Bronchial epithelial cell (primary cell): Measurements from ENCODE around the gene DDX60.

DNA sequence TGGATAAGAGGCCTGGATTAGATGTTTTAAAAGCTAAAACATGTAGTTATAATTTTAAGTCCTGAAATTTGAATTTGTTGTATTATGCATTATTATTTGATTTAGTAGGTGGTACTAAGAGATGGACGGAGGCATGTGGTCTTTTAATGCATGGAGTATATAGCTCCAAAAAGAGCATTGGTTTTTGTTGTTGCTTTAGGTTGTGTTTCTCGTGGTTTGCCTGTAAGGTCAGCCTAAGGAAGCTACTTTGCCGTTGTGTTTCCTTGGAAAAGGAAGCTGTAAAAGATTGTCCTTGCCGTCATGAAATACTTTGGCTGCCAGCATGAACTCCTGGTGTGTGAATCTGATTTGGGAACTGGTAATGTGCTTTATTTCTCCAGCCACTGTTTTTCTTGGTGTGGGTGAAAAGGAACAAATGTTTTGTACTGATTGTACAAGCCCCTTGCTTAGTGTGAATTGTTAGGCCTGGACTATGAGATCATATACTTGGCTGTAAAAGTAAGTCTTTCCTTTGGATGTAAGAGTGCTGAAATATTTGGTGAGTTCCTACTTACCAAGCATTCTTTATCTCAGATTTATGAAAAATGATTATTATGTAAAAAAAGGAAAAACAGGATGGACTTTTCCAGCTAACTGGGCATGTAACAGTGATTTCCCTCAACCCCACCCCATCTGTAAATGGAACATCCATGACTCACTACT lies 6.2 kb downstream of the FNIP2 start:
- RRBS, 2 experiments = no CpG with 5 or more reads among the region's 4 CpGs

DNA sequence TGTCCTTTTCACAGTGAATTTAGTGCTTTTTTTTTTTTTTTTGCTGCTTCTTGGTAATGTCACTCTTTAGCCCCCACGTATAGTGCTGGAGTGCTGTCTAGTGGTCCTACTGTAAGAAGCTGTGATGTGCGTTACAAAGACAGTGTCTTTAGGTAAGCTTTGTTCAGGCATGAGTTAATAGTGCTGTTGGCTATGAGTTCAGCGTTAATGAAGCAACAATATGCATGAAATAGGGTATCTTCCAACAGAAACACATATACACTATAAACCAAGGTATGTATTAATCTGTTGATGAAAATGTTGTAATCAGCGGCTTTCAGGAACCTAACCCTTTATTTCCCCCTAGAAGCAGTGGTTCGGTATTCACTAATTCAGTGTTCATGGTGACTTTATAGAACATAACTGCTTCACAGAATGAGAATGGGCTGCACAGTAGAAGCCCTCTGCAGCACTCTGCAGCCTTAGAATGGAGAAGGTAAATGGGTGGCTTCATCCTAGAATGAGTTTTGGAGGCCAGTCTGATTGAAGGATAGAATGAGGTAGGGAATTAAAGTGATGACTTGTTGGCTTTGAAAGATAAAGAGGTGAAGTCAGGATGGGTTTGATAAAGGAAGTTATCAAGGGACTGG lies 23.6 kb downstream of the FNIP2 start:
- RRBS, 2 experiments = no CpG with 5 or more reads among the region's 5 CpGs

- RRBS, 2 experiments = no CpG with 5 or more reads among the region's 1 CpG
Measured at GRCh38 chr4:158820163-158820981, 51.5 kb downstream of the FNIP2 start.

GRCh38 chr4:158830525-158831551 lies 62.0 kb downstream of the FNIP2 start:
- RRBS, 2 experiments = no CpG with 5 or more reads among the region's 13 CpGs

DNA sequence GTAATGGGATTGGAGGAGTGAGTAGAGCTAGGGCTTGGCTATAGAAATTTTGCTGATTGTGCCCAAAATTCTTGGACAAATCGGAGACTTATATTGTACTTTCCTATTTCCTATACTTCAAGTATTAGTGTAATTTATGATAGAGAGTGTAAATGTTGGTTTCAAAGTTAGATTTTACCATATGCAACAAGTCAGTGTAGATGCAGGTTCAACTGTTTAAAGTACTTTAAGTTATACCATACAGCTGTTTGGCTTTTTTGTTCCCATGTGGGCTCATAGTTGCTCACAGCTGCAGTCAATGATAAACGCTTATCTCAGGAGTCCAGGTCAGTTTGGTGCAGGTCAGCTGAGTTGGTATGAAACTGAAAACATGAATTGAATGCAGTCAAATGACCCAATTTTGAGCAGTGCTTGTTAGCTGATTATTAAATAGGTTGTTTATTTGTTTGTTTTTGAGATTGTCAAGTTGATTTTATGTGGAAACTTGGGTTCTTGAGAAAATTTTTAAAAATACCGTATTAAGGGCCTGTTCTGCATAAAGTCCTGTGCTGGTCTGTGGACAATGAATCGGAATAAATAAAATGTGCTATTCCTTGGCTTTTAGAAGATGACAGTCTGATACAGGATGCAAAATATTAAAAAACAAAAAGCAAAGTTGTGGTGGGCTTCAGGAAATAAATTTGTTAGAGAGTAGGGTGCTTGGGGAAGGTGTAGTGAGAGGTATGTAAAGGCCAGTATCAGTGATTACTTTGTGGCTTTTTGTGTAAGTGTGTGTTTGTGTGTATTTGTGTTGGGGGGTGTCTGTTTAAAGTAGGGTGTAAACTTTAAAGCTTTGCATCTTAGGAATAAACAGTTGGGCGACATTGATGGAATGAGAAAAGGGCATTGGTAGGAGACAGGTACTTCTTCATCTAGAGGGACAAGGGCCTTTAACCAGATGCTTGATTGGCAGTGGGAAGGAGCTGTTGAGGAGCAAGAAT lies 48.4 kb downstream of the RAPGEF2 start:
- RRBS, 2 experiments = no CpG with 5 or more reads among the region's 5 CpGs

DNA sequence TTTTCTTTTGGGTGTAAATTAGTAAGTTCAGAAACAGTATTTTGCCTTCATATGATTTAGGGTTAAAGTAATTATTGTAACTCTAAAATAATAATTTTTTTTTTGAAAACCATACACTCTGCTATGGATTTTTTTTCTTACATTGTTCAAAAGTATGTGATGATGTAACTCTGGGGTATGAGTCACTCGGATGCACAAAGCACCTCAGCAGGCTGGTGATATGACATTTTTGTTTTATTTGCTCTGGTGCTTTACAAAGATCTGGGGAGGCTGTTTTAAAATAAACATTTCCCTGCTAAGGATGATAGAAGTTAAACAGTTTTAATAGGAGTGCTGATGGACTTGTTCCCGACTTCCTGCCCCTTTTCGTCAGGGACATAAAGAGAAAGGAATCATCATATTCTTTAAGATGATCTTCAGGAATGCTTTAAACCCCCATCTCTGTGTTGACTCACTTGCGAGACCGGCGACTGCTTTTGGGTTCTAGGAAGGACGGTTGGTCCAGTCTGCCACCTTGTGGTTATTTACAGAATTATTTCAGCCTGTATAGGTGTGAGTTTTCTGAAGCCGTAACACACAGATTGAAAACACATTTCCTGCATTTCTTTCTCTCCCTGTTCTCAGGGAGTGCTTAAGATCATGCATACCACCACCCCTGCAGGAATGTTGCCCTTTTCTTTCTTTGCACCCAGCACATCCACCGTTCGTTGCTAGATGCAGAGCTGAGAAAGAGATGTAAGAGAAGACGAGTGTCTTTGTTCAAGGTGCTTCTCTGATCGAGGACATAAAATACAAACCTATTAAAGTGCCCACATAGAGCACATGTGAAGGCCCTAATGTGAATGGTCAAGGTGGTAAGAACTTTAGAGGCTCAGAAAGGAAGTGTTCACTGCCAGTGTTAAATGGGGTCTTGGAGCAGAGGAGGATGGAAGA lies 72.6 kb downstream of the RAPGEF2 start:
- RRBS, 2 experiments = no CpG with 5 or more reads among the region's 12 CpGs

DNA sequence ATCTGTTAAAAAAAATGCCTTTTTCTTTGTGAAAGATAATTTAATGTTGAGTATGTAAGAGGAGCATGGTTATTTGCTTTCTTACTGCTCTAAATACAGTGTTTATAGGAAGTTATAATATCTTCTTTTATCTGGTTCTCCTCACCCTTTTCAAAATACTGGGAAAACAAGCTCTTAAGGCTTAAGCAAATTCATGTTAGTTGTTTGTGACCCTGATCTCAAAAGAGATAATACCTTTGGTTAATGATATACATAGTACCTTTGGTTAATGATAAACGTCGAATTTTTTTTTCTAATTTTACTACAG lies 180.0 kb downstream of the RAPGEF2 start:
- RRBS, 2 experiments = no CpG with 5 or more reads among the region's 2 CpGs

DNA sequence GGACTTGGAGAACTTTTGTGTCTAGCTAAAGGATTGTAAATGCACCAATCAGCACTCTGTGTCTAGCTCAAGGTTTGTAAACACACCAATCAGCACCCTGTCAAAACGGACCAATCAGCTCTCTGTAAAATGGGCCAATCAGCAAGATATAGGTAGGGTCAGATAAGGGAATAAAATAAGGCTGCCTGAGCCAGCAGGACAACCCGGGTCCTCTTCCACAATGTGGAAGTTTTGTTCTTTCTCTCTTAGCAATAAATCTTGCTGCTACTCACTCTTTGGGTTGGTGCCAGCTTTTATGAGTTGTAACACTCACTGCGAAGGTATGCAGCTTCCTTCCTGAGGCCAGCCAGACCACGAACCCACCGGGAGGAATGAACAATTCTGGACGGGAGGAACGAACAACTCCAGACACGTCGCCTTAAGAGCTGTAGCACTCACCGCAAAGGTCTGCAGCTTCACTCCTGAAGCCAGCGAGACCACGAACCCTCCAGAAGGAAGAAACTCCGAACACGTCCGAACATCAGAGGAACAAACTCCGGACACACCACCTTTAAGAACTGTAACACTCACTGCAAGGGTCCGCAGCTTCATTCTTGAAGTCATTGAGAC lies 287.8 kb downstream of the RAPGEF2 start:
- RRBS, 2 experiments = no CpG with 5 or more reads among the region's 17 CpGs

GRCh38 chr4:160365238-160365446 lies 1262.3 kb downstream of the RAPGEF2 start:
- RRBS, 2 experiments = no CpG with 5 or more reads among the region's 4 CpGs

DNA sequence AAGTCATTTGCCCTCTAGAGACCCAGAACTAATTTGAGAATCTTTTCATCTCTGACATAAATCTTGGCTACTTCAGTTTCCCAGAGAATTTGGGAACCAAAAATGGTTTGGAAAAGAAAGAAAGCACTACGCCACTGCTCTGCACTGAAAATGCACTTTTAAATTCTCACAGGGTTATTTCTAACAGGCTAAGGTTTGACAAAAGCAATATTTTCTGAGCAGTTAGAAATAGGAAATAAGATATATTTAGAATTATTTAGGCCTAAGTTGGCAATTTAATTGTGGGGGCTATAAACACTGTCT lies 140.9 kb downstream of the NAF1 start:
- RRBS, 2 experiments = no CpG with 5 or more reads among the region's 1 CpG

DNA sequence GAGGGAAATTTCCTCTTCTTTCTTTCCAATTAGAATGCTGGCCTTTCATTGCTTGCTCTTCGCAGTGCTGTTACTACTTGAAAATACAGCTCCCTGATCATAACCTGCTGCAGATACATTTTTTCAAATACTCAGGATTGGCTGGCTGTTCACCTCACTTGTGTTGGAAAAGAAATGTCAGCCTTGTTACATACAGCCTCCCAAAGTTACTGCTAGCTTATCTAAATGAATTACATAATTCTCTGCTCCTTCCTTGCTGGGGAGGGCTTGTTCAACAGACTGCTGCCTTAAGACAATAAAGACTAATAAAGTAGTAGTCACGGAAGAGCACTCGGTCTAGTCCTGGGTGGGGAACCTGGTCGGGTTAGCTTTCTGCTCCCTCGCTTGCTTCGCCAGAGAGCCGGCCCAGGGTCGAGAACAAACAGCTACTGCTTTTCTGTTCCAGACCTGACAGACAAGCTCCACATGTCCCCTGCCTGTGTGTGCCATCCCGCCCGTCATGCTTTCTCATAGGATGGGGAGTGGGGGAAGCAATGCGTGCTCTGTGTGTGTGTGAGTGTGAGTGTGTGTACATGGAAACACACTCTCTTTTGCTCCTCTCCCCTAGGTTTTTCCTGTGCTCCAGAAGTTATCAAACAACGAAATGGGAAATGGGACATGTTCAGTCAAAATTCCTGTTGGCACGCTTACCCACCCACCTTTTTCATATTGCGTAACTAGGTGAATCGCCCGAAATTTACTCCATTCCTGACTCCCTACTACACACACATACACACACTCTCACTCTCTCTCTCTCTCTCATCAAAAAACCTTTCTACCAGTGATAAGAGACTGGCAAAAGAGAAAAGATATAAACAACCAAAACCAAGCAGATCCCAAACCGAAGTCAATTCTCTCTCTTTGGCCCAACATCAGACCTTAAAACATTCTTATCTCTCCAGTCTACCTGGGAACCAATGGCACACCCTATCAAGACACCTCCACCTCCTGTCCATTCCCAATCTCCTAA lies 1.4 kb downstream of the NPY1R start:
- RRBS, 2 experiments = no CpG with 5 or more reads among the region's 17 CpGs

DNA sequence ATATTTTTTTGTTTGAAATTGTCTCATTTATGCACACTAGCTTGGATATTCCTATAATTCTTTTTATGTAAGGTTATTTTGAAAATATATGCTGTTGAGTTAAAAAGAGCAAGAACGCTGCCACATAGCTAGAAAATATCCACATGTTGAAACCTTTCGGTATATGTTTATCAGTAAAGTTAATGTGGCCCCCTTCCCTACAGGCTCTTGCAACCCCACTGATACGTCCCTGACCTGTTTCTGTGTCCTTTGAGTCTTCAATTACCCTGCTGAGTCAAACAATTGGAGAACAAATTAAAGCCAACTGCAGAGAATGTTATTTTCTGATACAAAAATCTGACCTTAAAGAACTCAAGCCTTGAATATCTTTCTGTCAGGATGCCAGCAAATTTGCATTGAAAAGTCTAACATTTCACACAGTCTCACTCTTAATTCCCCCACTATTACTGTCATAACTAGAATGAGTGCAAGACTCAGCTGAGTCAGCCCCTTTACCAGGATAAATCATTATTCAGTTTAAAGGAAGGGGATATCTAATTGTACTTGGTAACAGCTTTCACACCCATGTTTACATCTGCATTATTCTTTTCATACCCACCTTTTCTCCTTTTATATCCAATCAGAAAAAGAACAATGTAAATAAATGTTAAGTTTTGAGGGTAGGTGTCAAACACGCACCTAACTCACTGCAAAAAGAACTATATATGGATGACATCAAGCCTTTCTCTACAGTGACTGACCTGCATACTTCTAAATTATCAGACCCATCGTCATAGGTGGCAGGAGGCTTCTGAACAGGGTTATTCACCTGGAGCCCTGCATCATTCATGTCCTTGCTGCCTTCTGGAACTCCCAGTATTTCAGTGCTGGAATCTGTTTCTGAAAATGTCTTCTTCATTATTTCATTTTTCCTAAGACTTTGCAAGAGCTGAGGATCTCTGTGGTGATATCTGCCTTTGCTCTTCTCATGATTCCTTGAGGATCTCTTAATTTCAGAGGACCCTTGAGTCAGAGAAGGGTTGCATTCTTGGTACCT lies 117.4 kb downstream of the TMA16 start:
- RRBS, 2 experiments = no CpG with 5 or more reads among the region's 5 CpGs

GRCh38 chr4:165246575-165247833 lies 32.5 kb downstream of the GK3 start:
- RRBS, 2 experiments = no CpG with 5 or more reads among the region's 4 CpGs

GRCh38 chr4:165476624-165477018 lies 97.8 kb downstream of the CPE start:
- RRBS, 2 experiments = no CpG with 5 or more reads among the region's 5 CpGs

DNA sequence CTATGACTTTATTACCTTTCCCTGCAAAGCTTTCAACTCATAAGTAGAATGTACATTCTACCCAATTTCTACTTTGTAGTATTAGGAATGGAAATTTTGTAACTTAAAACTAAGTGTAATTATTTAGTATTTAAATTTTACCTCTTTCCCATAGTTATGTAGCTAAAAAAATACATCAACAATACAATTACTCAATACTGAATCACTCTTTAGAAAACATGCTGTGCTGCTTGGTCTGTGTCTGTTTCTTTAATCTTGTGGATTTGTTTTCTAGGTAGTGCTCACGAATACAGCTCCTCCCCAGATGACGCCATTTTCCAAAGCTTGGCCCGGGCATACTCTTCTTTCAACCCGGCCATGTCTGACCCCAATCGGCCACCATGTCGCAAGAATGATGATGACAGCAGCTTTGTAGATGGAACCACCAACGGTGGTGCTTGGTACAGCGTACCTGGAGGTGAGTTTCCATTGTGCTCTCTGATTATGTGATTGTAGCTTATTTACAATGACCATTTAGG lies 105.4 kb downstream of the CPE start:
- RRBS, 2 experiments = no CpG with 5 or more reads among the region's 8 CpGs

DNA sequence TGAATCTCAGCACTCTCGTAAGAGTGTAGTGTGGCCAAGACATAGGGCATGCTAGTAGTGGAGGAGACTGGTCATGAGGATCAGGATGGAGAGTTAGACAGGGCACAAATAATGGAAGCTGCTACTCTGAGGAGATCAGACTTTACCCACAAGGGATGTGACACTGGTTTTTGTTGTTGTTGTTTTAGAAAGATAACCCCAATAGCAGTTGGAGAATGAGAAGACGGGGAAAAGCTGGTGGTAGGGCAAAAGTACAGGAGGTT lies 203.2 kb downstream of the CPE start:
- RRBS, 2 experiments = no CpG with 5 or more reads among the region's 2 CpGs

GRCh38 chr4:166045661-166045930 lies 172.6 kb downstream of the TLL1 start:
- RRBS, 2 experiments = no CpG with 5 or more reads among the region's 5 CpGs

DNA sequence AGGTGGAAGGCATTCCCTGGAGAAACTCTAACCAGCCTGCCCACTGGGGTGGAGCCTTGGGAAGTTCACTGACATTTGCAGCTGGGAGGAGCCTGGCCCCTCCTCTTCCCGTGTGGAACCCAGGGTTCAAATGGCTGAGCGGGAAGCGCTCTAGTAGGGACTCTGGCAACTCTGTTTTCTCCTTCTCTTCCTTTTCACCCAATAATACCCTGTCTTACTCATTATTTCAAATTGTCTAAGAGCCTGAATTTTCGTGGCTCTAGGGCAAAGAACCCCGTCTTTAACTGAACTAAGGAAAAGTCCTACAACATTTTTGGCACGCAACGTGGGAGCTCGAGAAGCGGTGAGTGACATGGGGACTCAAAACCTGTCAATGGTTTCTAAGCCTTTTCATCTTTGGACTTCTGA lies 325.1 kb downstream of the TLL1 start:
- RRBS, 2 experiments = no CpG with 5 or more reads among the region's 9 CpGs

DNA sequence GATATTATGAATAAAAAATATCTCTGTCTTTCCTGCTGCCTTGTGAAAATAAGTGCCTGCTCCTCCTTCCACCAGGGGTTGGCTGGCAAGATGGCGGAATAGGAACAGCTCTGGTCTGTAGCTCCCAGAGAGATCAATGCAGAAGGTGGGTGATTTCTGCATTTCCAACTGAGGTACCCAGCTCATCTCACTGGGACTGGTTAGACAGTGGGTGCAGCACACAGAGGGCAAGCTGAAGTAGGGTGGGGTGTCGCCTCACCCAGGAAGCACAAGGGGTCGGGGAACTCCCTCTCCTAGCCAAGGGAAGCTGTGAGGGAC lies 142.4 kb downstream of the SPOCK3 start:
- RRBS, 2 experiments = no CpG with 5 or more reads among the region's 3 CpGs

- RRBS, 2 experiments = 2% methylated on average over 11 of the region's 43 CpGs
Measured at GRCh38 chr4:168317759-168319127, at the start of gene DDX60. Gene DDX60 (minus strand): TSS chr4:168318752.